Sciatic nerve (tissue), 1 donor: ENCODE measurements around the gene ADCY9.

GRCh38 chr16:2903790-2904724, 7.7 kb upstream of the FLYWCH1 start:
- PRO-cap = bidirectional peak, plus-strand start at chr16:2904393, minus-strand start at chr16:2904248; unidirectional peak, plus-strand start at chr16:2904606

DNA sequence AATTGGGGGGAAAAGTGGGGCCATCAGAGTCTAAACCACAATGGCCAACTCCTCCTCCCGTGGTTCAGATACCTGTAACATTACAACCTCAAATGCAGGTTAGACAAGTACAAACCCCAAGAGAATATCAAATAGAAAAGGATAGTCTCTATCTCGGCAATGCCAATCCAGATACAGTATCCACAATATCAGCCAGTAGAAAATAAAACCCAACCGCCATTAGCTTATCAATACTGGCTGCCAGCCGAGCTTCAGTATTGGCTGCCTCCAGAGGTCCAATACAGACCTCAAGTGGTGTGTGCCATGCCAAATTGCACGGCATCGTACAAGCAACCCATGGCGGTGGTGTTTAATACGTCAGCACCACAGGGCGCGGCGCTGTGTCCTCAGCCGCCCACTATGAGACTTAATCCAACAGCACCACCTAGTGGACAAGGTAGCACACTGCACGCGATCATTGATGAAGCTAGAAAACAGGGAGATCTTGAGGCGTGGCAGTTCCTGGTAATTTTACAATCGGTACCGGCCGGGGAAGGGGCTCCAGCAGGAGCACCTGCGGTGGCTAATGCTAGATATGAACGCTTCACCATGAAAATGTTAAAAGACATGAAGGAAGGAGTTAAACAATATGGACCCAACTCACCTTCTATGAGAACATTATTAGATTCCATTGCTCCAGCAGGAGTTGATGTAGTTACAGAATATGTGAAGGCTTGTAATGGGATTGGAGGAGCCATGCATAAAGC, 15.2 kb downstream of the FLYWCH1 start:
- PRO-cap = no peak

- PRO-cap = no peak
Observed at GRCh38 chr16:2981284-2981911, 1.2 kb upstream of the PKMYT1 start.

GRCh38 chr16:3003575-3004676, 8.8 kb upstream of the CLDN9 start:
- PRO-cap = bidirectional peak, plus-strand start at chr16:3004175, minus-strand start at chr16:3003882; unidirectional peak, minus-strand start at chr16:3004506; unidirectional peak, minus-strand start at chr16:3004549

- PRO-cap = no peak
Observed at GRCh38 chr16:3006773-3008041, 5.5 kb upstream of the CLDN9 start.

- PRO-cap = bidirectional peak, plus-strand start at chr16:3022542, minus-strand start at chr16:3022425
Observed at GRCh38 chr16:3022151-3023059, 1.3 kb downstream of the HCFC1R1 start.

GRCh38 chr16:3054809-3055577, 8.6 kb downstream of the MMP25 start:
- PRO-cap = no peak

DNA sequence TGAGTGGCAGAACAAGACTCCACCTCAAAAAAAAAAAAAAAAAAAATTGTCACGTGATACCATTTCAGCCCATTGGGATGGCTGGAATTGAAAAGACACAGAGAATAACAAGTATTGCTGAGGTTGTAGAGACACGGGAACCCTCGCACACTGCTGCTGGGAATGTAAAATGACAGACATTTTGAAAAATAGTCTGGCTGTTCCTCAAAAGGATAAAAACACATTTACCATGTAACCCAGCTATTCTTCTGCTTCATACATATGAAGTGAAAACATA, 2.8 kb upstream of the IL32 start:
- PRO-cap = no peak

- PRO-cap = no peak
Observed at GRCh38 chr16:3066133-3066701, 777 bp downstream of the IL32 start.

GRCh38 chr16:3144495-3144869, 9.7 kb downstream of the ZNF213 start:
- PRO-cap = no peak

DNA sequence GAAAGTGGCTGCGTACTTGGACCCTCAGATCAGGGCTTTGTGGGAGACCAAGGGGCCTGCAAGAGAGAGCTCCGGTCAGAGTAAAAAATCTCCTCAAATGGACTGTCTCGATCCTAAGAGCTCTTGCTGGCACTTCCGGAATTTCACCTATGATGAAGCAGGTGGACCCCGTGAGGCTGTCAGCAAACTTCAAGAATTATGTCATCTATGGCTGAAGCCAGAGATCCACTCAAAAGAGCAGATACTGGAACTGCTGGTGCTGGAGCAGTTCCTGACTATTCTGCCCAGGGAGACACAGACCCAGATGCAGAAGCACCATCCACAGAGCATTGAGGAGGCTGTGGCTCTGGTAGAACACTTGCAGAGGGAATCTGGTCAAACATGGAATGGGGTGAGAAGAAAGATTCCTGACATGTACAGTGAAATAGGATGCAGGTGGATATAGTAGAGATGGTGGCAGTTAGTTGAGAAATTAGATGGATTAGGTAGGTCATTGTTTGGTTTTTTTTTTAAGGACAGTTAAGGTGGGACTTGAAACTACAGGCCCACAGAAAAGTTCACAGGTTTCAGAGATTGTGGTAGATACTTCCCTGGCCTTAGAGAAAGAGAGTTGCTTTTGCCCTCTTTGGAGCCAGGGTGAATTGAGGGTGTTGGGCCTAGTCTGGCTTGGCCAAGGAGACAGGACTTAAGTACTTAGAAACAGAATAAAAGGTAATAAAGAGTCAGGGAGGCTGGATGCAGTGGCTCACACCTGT, 3.3 kb downstream of the ZNF75A start:
- PRO-cap = no peak

DNA sequence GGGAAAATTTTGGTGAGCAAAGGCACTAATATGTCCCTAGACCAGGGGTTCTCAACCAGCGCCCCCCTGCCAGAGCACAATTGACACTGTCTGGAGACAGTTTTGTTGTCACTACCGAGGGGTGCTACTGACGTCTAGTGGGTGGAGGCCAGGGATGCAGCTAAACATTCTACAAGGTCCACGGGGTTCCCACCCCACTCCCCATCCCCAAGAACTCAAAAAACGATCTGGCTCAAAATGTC, 10.1 kb downstream of the OR2C1 start:
- PRO-cap = no peak

- PRO-cap = no peak
Observed at GRCh38 chr16:3485263-3485814, 9.9 kb downstream of the C16orf90 start.

DNA sequence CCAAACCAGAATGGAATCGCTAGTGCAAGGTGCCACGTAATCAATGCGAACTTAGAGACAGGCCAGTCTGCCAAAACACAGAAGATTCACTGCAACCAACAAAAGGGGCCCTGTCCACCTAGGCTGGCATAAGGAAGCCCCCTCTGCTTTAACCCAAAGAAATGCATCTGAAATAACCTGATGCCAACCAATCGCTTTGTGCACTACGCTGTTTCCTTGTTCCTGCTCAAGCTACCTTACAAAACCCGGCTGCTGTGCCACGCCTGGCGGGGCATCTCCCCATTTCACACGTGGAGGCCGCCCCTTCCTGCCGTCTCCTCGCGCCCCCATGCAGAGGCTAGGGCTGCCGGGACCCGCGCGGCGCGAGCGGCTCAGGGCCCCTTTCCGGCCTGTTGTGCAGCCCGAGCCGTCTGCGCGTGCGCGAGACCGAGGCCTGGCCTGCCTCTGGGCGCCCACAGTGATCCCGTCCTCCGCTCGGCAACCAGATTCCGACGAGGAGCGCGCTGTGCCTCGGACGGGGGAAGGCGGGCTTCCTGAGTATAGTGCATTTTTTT, 907 bp upstream of the CLUAP1 start:
- PRO-cap = bidirectional peak, plus-strand start at position 484 of the sequence, minus-strand start at position 391 of the sequence

DNA sequence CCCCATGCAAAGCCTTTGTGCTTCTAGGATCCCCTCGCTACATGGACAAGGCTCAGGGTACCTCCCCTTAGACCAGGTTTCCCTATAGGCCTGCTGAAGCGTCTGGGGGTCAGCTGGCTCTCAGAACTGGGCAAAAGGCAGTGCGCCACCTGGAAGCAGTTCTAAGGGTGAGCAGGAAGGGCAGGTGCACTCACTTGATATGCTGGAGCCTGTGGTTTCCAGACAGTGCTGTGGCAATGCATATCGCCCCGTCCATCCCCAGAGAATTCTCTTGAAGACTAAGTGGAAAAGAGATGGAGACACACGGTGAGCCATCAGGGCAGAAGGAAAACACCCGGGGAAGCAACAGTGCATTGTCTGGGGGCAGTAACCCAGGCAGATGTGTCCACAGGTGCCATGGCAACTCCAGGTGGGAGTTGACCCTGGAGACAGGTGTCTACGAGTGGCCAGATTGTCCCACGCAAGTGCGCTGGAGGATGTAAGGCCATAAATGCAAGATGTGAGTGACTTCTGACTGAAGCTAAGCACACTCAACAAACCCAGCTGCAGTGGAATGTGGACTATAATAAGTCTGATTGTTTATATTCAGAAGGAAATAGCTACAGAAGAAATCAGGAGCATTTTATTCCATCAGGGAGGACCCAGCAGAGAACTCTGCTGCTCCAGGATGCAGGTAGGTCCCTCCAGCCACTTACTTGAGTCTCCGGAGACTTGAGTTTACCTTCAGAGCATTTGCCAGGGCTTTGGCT, 35.0 kb downstream of the NLRC3 start:
- PRO-cap = no peak

- PRO-cap = no peak
Observed at GRCh38 chr16:3736032-3736525, 18.8 kb upstream of the TRAP1 start.

DNA sequence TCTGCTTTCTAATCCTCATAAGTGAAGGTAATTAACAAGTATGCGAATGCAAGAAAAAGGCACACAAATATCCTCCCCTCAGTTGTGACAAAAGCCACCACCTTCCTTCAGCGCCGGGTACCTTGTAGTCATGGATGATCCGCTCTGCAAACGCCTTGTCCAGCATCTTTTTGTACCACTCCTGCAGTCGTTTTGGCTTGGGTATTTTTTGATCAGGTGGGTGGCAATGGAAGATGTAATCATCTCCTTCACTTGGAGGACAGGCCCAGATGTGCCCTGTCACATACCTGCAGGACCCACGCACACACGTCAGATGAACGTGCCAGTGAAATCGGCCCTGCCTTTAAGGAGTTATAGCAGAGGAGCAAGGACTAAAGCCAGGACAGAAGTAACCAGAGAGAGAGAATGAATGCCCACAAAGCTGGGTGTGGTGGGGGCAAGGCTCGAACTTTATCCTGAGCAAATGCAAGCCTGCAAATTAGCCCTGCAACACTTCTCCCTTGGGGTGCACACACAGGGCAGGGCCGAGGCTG, 19.3 kb upstream of the TRAP1 start:
- PRO-cap = no peak

DNA sequence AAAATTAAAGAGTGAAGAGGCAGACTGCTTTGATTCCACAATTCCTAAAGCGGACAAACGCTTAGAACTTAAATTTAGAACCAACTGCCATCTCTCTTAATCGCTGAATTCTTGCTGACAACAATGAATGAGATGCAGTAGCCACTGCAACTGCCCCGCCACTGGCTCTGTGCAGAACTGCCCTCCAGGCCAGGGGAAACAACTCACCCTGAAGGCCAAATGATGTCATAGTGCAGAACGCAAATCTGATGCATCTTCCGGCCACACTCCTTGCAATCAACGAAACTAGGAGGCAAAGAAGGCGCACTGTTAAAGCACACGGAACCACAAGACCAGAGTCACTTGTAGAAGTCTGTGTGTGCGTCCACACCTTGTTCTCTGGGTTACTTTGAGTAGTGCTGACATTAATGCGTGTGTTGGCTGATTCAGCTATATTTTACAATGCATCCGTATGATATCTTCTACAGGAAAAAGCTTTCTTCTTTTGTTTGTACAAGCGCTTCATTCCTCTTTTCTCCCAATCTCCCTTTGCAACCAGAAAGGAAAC, 27.8 kb upstream of the TRAP1 start:
- PRO-cap = no peak

DNA sequence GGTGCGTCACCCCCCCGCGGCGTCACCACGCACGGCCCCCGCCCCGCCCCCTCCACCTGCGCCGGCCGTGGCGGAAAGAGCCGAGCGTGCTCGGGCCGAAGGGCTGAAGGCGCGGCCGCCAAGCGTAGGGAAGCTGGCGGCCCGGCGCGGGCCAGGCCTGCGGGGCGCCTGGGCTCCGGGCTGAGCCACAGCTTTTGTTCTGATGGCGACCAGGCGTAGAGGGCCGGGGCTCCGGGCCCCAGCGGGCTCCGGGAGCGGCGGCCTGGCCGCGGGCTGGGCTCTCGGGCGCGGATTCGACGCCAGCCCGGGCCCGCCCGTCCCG, 234 bp upstream of the CREBBP start:
- PRO-cap = bidirectional peak, plus-strand start at position 75 of the sequence, minus-strand start outside the sequence

DNA sequence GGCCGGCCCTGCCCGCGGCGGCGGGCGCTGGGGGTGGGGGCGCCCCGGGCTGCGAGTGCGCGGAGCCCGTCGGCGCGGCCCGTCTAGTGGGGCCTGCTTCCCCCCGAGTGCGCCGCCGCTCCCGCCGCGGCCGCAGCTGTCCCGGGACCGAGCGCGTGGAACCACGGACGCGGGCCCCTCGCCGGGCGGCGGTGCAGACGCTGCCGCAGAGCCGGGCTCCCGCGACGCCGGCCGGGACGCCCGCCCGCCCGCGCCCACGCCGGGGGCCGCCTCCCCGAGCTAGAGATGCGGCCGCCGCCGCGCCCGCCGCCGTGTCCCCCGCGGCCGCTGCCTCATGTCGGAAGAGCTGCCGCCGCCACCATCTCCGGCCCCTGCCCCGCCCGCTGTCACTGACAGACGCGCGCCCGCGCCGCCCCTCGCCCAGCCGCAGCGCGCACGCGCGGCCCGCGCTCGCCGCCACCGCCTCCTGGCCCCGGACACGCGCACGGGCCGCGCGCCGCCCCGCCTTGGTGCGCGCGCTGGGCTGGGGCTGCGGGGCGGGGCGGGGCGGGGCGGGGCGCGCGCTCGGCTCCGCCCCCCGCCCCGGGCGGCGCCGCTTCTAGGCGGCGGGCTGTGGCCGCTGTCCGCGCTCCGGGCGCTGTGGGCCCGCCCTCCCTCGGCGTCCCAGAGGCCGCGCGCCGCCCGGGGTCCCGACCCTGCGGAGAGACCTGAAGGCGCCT, at the start of gene ADCY9:
TSS of gene ADCY9 (minus strand) at position 391 of the 719 bp plus-strand sequence.
- PRO-cap = unidirectional peak, minus-strand start at position 138 of the sequence; bidirectional peak, plus-strand start at position 622 of the sequence, minus-strand start at position 391 of the sequence